GM12878 (cell line): ENCODE measurements around a stretch of chr2.

- RAMPAGE, long total RNA: no peak
- RRBS, 2 experiments: no CpG with 5 or more reads among the region's 5 CpGs
CAGE:
- cytosol, long polyA minus RNA: no peak
- cytosol, long polyA plus RNA: no peak
- long polyA plus RNA: no peak
- nucleolus, long total RNA: no peak
- nucleus, long polyA plus RNA: no peak
- nucleus, long total RNA: no peak
These were observed 49.8 kb upstream of the B3GNT2 start for GRCh38 chr2:62146183-62146531.

GRCh38 chr2:62195583-62195858, 394 bp upstream of the B3GNT2 start:
- RAMPAGE, long total RNA: no peak
- RRBS, 2 experiments: 2 to 5% methylated on average over 5 of the region's 15 CpGs
CAGE:
- cytosol, long polyA minus RNA: no peak
- cytosol, long polyA plus RNA: no peak
- long polyA plus RNA: no peak
- nucleolus, long total RNA: no peak
- nucleus, long polyA plus RNA: no peak
- nucleus, long total RNA: no peak

- RAMPAGE, long total RNA: no peak
- RRBS, 2 experiments: no CpG with 5 or more reads among the region's 2 CpGs
CAGE:
- cytosol, long polyA minus RNA: no peak
- cytosol, long polyA plus RNA: no peak
- long polyA plus RNA: no peak
- nucleolus, long total RNA: no peak
- nucleus, long polyA plus RNA: no peak
- nucleus, long total RNA: no peak
These were observed 4.3 kb downstream of the B3GNT2 start for GRCh38 chr2:62200132-62200637.

DNA sequence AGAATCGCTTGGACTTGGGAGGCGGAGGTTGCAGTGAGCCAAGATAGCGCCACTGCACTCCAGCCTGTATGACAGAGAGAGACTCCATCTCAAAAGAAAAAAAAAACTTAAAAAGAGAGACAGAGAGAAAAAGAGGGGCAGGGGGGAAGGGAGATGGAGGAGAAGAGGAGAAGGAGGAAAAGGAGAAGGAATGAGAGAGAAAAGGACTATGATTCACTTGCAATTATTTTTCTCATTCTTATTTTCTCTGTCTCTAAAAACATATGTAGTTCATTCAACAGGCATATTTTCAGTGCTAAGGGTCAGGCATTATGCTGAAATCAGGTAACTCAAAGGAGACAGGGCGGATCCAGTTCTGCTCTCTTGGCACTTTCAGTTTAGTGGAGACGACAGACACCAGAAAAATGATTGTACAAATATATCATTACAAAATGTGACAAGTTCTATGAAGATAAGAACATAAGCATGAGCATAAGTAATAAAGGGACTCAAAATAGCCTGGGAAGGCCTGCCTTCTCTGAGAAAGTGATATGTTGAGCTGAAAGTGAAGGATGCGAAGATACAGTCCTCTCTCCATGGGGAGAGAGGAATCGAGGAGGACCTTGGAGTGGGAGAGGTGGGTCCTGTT, 58.4 kb upstream of the TMEM17 start:
- RAMPAGE, long total RNA: no peak
- RRBS, 2 experiments: no CpG with 5 or more reads among the region's 7 CpGs
CAGE:
- cytosol, long polyA minus RNA: no peak
- cytosol, long polyA plus RNA: no peak
- long polyA plus RNA: no peak
- nucleolus, long total RNA: no peak
- nucleus, long polyA plus RNA: no peak
- nucleus, long total RNA: no peak

DNA sequence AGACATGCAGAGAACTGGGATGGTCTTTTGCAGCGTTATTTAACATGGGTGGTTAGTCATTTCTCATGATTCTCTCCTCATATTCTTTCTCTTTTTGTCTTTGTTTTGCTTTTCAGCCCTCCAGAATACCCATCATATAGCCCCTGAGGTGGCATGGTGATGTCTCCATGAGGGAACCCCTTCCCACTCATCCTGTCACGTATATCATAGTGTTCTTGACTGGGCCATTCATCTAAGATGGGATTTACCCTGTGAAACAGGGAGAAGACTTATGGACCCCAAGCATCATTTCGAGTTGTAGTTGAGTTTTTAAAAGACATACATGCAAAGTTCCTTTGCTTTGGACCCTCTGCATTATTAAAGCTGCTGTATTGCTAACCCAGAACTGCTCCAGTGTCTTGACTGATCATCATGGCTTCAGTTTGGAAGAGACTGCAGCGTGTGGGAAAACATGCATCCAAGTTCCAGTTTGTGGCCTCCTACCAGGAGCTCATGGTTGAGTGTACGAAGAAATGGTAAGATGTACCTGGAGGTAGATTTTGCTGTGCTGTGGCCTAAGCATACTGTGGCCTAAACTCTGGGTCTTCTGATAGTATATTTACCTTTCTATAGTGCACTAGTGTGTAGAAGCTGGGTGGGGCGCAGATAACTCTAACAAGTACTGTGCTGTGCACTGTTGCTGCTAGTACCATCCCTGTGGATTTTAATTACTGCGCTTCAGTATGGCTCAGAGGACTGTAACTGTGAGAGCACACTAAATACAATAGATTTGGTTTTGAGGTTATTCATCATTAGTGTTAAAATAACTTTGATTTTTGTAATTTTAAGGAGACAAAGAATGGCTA, 1.5 kb downstream of the EHBP1 start:
- RAMPAGE, long total RNA: no peak
- RRBS, 2 experiments: no CpG with 5 or more reads among the region's 7 CpGs
CAGE:
- cytosol, long polyA minus RNA: no peak
- cytosol, long polyA plus RNA: no peak
- long polyA plus RNA: no peak
- nucleolus, long total RNA: no peak
- nucleus, long polyA plus RNA: no peak
- nucleus, long total RNA: no peak

- RAMPAGE, long total RNA: no peak
- RRBS, 2 experiments: no CpG with 5 or more reads among the region's 2 CpGs
CAGE:
- cytosol, long polyA minus RNA: no peak
- cytosol, long polyA plus RNA: no peak
- long polyA plus RNA: no peak
- nucleolus, long total RNA: no peak
- nucleus, long polyA plus RNA: no peak
- nucleus, long total RNA: no peak
These were observed 169.5 kb upstream of the OTX1 start for GRCh38 chr2:62881152-62881473.

GRCh38 chr2:63050004-63050660, 498 bp upstream of the OTX1 start:
- RAMPAGE, long total RNA: no peak
- RRBS, 2 experiments: 1 to 3% methylated on average over 29 to 31 of the region's 71 CpGs
CAGE:
- cytosol, long polyA minus RNA: no peak
- cytosol, long polyA plus RNA: no peak
- long polyA plus RNA: no peak
- nucleolus, long total RNA: no peak
- nucleus, long polyA plus RNA: no peak
- nucleus, long total RNA: no peak

GRCh38 chr2:63550524-63551278, 37.6 kb downstream of the WDPCP start:
- RAMPAGE, long total RNA: no peak
- RRBS, 2 experiments: no CpG with 5 or more reads among the region's 2 CpGs
CAGE:
- cytosol, long polyA minus RNA: no peak
- cytosol, long polyA plus RNA: no peak
- long polyA plus RNA: no peak
- nucleolus, long total RNA: no peak
- nucleus, long polyA plus RNA: no peak
- nucleus, long total RNA: no peak

GRCh38 chr2:63589642-63590163, 940 bp downstream of the MDH1 start:
- RAMPAGE, long total RNA: no peak
- RRBS, 2 experiments: no CpG with 5 or more reads among the region's 9 CpGs
CAGE:
- cytosol, long polyA minus RNA: no peak
- cytosol, long polyA plus RNA: no peak
- long polyA plus RNA: no peak
- nucleolus, long total RNA: no peak
- nucleus, long polyA plus RNA: no peak
- nucleus, long total RNA: no peak

- RAMPAGE, long total RNA: no peak
- RRBS, 2 experiments: no CpG with 5 or more reads among the region's 3 CpGs
CAGE:
- cytosol, long polyA minus RNA: no peak
- cytosol, long polyA plus RNA: no peak
- long polyA plus RNA: no peak
- nucleolus, long total RNA: no peak
- nucleus, long polyA plus RNA: no peak
- nucleus, long total RNA: no peak
These were observed 43.1 kb downstream of the UGP2 start for GRCh38 chr2:63884819-63885150.

DNA sequence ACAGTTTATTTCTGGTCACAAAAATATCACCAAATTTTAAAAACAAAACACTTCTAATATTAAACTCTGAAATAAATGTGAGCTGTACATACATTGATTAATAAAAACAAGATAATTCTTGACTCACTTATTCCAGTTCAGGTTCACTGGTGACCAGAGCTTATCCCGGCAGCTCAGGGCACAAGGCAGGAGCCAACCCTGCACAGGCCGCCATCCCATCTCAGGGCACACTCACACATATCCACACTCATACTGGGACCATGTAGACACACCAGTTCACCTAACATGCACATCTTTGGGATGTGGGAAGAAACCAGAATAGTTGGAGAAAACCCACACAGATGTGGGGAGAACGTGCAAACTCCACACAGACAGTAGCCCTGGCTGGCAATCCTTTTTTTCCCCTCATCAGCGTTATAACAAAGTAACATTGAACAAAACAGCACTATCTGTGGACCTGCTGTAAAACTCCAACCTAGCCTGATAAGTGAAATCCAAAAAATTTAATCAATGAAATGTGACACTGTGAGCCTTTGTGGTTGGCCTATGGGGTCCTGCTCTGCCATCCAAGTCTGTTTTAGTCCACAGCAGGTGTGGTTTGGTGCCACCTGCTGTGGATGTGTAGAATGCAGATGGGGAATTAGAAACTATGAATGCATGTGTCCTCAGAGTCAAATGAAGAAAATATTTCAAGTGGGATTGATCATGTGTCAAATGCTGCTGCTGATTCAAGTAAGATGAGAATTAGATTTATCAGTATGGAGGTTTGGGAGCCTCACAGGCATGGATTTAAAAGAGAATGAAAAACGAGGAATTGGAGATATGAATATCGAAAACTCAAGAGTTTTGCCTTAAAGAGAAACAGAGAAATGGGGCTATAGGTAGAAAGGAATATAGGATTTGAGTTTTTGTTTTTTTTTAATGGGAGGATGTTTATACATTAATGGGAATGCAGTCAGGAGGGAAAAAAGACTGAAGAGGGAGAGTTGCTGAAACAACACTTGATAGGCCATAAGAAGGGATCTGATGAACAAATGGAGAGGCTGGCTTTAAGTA, 47.0 kb downstream of the UGP2 start:
- RAMPAGE, long total RNA: no peak
- RRBS, 2 experiments: no CpG with 5 or more reads among the region's 6 CpGs
CAGE:
- cytosol, long polyA minus RNA: no peak
- cytosol, long polyA plus RNA: no peak
- long polyA plus RNA: no peak
- nucleolus, long total RNA: no peak
- nucleus, long polyA plus RNA: no peak
- nucleus, long total RNA: no peak

GRCh38 chr2:63977765-63978442, 41.3 kb downstream of the VPS54 start:
- RAMPAGE, long total RNA: no peak
- RRBS, 2 experiments: no CpG with 5 or more reads among the region's 6 CpGs
CAGE:
- cytosol, long polyA minus RNA: no peak
- cytosol, long polyA plus RNA: no peak
- long polyA plus RNA: no peak
- nucleolus, long total RNA: no peak
- nucleus, long polyA plus RNA: no peak
- nucleus, long total RNA: no peak

- RAMPAGE, long total RNA: no peak
- RRBS, 2 experiments: no CpG with 5 or more reads among the region's 2 CpGs
CAGE:
- cytosol, long polyA minus RNA: no peak
- cytosol, long polyA plus RNA: no peak
- long polyA plus RNA: no peak
- nucleolus, long total RNA: no peak
- nucleus, long polyA plus RNA: no peak
- nucleus, long total RNA: no peak
These were observed 17.2 kb upstream of the VPS54 start for GRCh38 chr2:64036421-64036796.

- RAMPAGE, long total RNA: no peak
- RRBS, 2 experiments: no CpG with 5 or more reads among the region's 4 CpGs
CAGE:
- cytosol, long polyA minus RNA: no peak
- cytosol, long polyA plus RNA: no peak
- long polyA plus RNA: no peak
- nucleolus, long total RNA: no peak
- nucleus, long polyA plus RNA: no peak
- nucleus, long total RNA: no peak
These were observed 24.8 kb downstream of the PELI1 start for GRCh38 chr2:64119237-64119963.

- RAMPAGE, long total RNA: no peak
CAGE:
- cytosol, long polyA minus RNA: no peak
- cytosol, long polyA plus RNA: no peak
- long polyA plus RNA: no peak
- nucleolus, long total RNA: no peak
- nucleus, long polyA plus RNA: no peak
- nucleus, long total RNA: no peak
These were observed 19.6 kb downstream of the PELI1 start for GRCh38 chr2:64124681-64124880.

DNA sequence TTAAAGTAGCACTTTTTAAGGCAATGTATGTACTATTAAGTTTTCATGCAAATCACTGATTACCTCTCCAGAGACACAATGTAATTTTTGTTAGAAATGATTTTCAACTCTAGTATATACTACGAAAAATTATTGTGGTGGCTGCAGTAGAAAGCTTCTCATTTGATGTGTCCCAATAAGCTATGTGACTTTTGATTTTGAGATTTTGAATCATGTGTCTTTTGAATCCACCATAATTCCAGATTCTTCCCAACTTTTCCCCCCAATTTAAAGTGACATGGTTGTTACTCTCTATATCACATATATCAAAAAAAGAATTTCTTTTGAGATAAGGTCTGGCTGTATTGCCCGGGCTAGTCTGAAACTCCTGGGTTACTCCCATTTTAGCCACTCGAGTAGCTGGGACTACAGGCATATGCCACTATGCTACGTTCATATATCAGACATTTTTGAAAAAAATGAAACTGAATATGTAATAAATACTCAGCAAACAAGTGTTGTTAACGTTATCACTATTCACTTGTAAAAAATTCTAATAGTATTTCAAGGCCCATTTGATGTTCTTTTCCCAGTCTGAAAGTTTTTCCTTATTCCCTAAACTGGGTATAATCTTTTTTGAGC, 14.2 kb downstream of the PELI1 start:
- RAMPAGE, long total RNA: no peak
- RRBS, 2 experiments: no CpG with 5 or more reads among the region's 5 CpGs
CAGE:
- cytosol, long polyA minus RNA: no peak
- cytosol, long polyA plus RNA: no peak
- long polyA plus RNA: no peak
- nucleolus, long total RNA: no peak
- nucleus, long polyA plus RNA: no peak
- nucleus, long total RNA: no peak

DNA sequence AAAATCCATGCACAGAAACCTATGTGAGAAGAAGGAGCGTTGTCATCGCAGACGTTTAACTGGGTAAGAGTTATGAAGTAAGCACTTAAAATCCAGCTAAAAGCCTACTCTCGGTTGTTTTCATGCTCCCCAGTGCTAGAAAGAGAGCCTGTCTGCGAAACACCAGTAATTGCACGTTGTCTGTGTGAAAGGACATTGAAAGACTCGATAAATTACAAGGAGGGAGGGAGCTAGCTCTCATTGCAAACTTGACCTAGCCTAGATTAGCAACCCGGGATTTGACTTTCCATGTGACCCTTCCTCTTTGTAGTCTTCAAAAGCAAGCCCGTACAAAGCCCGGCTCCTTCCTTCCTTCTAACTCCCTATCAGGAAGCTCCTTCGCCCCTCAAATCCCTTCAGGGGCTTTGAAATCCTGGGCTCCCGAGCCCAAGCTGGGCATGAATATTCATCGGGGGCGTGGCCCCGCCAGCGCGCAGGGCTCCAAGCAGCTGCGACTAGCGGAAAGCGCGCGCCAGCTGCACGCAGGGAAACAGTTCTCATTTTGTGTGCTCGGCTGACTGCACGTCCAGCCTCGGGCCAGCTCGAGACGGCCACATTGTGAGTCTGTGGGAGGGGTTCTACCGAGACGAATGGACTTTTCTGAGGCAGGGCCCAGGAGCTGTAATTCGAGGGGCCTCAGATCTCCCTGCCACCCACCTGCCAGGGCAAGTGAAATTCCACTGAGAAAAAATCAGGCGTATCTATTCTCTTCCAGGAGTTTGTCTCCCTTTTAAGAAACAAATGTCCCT, 83.9 kb upstream of the PELI1 start:
- RAMPAGE, long total RNA: no peak
- RRBS, 2 experiments: 0% methylated on average over 2 of the region's 32 CpGs
CAGE:
- cytosol, long polyA minus RNA: no peak
- cytosol, long polyA plus RNA: no peak
- long polyA plus RNA: start-site peak on the plus strand centred at position 521 of the sequence, 96 bp wide, 28 and 22 reads in 2 replicates
- nucleolus, long total RNA: no peak
- nucleus, long polyA plus RNA: no peak
- nucleus, long total RNA: no peak

DNA sequence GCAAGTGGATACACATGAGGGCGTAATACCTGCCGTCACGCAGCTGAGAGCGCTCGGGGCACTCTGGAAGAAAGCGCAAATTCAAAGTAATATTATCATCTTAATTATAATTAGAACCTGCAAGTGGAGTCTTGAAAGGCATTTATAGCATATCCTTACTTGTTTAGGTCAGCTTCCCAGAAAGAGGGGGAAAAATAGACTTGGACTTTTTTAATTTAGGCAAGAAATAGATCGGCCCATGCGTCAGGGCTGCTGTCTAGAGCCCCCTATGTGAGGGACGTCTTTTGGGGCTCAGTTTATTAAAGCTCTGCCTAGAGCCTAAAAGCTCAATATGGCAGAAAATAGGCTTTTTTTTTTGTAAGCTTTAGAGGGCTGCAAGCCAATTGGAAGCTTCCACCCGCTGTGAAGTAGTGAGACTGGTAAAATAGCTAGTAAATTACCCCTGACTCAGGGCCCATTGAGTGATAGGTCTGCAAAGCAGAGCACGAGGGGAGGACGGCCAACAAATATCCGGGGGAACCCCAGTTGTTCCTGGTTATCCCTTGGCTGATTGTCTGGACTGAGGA, 142.2 kb upstream of the LGALSL start:
- RAMPAGE, long total RNA: no peak
- RRBS, 2 experiments: no CpG with 5 or more reads among the region's 13 CpGs
CAGE:
- cytosol, long polyA minus RNA: no peak
- cytosol, long polyA plus RNA: no peak
- long polyA plus RNA: no peak
- nucleolus, long total RNA: no peak
- nucleus, long polyA plus RNA: no peak
- nucleus, long total RNA: no peak

GRCh38 chr2:64312238-64312898, 141.6 kb upstream of the LGALSL start:
- RAMPAGE, long total RNA: no peak
- RRBS, 2 experiments: no CpG with 5 or more reads among the region's 11 CpGs
CAGE:
- cytosol, long polyA minus RNA: no peak
- cytosol, long polyA plus RNA: no peak
- long polyA plus RNA: no peak
- nucleolus, long total RNA: no peak
- nucleus, long polyA plus RNA: no peak
- nucleus, long total RNA: no peak

DNA sequence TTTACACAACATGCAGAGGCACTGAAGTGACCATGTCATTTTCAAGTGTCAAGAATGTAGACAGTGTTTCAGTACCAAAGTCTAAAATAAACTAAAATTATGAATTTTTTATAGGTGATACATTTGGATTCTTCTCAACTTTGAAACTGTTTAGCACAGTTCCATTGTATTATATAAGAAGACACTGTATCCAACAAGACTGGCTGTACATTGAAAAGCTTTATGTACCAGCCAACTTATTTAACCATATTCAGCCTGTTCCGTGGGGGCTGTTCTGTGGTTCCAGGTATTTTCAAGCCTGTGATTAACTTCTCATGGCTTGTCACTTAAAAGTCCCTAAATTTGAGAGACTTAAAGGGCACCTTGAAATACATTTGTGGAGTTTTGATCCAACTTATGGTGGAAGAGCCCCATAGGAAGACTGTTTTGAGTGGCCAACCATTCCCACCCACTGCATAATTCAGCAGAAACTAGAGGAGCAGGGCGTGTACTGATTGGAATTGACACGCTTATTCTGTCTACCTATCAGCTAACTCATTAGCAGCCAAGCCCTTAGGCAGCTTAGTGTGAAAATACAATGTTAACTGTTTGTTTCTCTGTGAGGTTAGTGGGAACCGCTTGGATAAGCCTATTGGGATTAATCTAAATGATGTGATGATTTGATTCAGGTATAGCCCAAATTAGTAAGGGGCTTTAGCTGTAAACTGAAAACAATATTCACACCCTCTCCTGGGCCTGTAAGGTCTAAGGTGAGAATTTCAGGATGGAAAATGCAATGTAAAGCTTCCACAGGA, 6.3 kb downstream of the LGALSL start:
- RAMPAGE, long total RNA: no peak
- RRBS, 2 experiments: no CpG with 5 or more reads among the region's 4 CpGs
CAGE:
- cytosol, long polyA minus RNA: no peak
- cytosol, long polyA plus RNA: no peak
- long polyA plus RNA: no peak
- nucleolus, long total RNA: no peak
- nucleus, long polyA plus RNA: no peak
- nucleus, long total RNA: no peak